ENCODE results near the genes IP6K1, CDHR4 and GNAT1.

DNA sequence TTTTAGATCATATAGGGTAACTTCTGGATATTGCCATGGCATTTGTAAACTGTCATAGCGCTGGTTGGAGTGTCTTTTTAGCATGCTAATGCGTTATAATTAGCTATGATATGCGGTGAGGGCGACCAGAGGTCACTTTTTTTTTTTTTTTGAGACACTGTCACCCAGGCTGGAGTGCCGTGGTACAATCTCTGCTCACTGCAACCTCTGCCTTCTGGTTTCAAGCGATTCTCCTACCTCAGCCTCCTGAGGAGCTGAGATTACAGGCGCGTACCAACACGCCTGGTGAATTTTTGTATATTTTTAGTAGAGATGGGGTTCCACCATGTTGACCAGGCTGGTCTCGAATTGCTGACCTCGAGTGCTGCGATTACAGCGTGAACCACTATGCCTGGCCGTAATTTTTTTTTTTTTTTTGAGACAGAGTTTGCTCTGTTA is 5.9 kb downstream of the IHO1 start:
- RRBS = no CpG with 5 or more reads among the region's 14 CpGs

DNA sequence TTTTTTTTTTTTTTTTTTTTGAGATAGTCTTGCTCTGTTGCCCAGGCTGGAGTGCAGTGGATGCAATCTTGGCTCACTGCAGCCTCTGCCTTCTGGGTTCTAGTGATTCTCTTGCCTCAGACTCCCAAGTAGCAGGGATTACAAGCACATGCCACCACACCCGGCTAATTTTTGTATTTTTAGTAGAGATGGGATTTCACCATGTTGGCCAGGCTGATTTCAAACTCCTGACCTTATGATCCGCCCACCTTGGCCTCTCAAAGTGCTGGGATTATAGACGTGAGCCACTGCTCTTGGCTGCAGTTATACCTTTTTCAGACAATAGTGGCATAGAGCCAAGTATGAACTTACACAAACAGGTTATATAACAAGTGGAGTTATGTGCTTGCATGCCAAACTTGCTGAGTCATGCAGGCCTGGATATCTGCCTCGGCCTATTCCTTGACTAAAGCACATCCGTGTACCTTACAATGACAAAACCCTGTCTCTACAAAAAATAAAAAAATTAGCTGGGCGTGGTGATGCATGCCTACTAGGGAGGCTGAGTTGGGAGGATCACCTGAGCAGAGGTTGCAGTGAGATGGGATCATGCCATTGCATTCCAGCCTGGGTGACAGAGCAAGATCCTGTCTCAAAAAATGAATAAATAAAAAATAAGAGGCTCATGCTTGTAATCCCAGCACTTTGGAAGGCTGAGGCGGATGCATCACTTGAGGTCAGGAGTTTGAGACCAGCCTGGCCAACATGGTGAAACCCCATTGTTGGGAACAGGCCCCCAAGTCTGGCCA is 19.3 kb downstream of the IHO1 start:
- RRBS = no CpG with 5 or more reads among the region's 7 CpGs

- RRBS = no CpG with 5 or more reads among the region's 9 CpGs
Observed at GRCh38 chr3:49266417-49267458, 10.3 kb downstream of the C3orf62 start.

DNA sequence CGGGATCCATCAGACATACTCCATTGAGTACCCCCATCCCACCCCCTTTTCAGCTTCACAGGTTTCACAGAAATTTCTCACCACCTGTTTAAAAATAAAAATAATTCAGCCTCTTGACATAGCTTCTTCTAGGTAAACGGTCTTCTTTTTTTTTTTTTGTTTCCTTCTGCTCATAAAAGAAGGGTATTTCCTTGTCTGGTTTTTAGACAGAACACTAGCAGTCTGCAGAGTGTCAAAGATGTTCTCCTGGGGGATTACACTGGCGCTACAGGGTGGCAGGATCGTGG is 909 bp upstream of the C3orf62 start:
- RRBS = no CpG with 5 or more reads among the region's 4 CpGs

- RRBS = 2% methylated on average over 8 of the region's 14 CpGs
Observed at GRCh38 chr3:49358385-49358583, 131 bp upstream of the GPX1 start.

- RRBS = no CpG with 5 or more reads among the region's 1 CpG
Observed at GRCh38 chr3:49359153-49359407, 927 bp upstream of the GPX1 start.

DNA sequence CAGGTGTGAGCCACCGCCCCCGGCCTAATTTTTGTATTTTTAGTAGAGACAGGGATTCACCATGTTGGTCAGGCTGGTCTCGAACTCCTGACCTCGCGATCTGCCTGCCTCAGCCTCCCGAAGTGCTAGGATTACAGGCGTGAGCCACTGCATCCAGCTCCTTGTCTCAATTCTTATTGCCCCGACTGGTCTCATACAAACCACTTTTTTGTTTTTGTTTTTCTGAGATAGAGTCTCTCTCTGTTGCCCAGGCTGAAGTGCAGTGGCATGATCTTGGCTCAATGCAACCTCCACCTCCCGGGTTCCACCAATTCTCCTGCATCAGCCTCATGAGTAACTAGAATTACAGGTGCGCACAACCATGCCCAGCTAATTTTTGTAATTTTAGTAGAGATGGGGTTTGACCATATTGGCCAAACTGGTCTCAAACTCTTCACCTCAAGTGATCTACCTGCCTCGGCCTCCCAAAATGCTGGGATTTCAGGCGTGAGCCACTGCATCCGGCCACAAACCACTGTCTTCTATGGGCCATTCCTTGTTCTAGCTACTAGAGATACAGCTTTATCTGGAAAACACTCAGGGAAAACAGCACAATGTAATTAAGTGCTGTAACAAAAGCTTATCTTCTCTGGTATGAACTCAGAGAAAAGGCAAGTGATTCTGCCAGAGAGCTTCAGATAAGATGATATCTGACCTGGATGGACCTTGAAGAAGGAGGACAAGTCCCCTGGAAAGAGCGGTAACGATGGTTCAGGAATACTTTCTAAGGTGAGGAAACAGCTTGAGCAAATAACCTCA is 17.4 kb downstream of the RHOA start:
- RRBS = no CpG with 5 or more reads among the region's 15 CpGs

GRCh38 chr3:49498287-49498639 is 28.2 kb downstream of the DAG1 start:
- RRBS = no CpG with 5 or more reads among the region's 1 CpG

DNA sequence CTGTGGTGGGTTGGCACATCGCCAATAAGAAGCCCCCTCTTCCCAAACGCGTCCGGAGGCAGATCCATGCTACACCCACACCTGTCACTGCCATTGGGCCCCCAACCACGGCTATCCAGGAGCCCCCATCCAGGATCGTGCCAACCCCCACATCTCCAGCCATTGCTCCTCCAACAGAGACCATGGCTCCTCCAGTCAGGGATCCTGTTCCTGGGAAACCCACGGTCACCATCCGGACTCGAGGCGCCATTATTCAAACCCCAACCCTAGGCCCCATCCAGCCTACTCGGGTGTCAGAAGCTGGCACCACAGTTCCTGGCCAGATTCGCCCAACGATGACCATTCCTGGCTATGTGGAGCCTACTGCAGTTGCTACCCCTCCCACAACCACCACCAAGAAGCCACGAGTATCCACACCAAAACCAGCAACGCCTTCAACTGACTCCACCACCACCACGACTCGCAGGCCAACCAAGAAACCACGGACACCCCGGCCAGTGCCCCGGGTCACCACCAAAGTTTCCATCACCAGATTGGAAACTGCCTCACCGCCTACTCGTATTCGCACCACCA is 22.8 kb upstream of the BSN start:
- RRBS = no CpG with 5 or more reads among the region's 23 CpGs

DNA sequence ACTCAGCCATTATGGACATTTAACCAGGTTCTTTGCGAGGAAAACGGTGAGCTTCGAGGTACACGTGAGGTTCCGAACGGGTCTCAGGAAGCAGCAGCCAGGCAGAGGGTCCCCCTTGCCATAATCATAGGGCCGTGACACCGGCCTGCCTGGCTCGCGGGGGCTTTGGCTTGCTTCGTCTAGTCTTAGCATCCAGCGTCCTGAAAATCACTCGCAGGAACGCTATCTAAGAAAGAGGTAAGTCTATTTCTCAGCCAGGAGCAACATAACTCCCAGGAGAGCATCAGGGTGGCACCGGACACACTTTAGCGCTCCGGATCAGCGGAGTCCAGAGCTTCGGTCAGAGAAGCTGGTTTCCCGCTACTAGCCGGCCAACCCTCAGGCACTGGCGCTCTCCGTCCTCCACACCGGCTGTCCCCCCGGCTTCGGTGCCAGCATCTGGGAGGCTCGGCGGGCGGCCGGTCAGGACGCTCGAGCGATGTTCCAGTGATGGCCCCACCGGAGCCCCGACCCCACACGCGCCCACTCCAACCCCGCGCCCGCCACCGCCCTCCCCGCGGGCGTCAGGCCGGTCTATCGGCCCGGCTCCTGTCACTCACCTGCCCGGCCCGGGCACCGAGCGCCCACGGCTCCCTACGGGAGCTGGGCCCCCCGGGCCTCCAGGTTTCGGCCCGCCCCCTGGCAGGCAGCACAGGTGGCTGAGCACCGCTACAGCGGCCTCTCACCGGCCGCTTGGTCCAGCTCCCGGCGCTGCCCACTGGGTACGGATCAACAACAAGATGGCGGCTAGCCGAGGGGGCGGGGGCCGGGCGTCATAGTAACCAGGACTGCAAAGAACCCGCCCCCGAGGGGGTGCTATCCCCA is at the start of gene IP6K1:
Gene IP6K1 (minus strand): TSS at position 788 of the 864 bp plus-strand sequence.
- RRBS = 2% methylated on average over 43 of the region's 70 CpGs

GRCh38 chr3:49786619-49787468 is 502 bp upstream of the IP6K1 start:
- RRBS = 2% methylated on average over 6 of the region's 35 CpGs

DNA sequence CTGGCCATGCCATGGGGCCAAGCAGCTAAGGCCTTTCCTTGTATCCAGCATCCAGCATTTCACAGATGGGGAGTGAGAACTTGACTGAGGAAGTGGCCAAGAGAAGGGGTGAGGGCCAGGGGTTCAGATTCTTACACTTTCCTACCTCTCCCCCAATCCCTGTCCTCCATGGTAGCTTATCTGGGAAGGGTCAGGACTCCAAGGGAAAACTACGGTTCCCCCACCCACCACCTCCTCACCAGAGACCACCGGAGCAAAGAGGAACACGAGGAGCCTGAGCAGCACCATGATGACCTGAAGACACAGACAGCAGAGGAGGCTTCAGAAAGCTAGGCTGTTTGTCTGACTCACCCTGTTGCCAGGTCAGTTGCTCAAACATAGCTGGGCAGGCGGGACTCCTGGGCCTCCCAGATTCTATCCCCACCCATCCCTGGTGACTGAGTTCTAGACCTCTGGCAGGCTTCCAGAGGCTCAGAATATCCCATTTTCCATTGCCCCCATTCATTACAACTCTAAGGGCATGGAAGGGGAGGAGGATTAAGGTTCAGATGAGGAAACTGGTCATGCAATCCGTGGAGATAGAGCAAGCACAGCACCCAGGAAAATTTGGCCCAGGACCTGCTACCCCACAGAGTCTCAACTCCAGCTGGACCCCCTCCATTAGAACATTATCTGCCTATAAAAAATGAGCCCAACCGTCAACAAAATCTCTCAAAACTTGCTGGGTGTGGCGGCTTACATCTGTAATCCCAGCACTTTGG is at the start of gene CDHR4:
Gene CDHR4 (minus strand): TSS at position 349 of the 761 bp plus-strand sequence.
- RRBS = no CpG with 5 or more reads among the region's 7 CpGs

GRCh38 chr3:49868076-49868607 is 1.6 kb downstream of the CAMKV start:
- RRBS = no CpG with 5 or more reads among the region's 5 CpGs

- RRBS = no CpG with 5 or more reads among the region's 4 CpGs
Observed at GRCh38 chr3:50100760-50101329, 12.1 kb downstream of the RBM5 start.

DNA sequence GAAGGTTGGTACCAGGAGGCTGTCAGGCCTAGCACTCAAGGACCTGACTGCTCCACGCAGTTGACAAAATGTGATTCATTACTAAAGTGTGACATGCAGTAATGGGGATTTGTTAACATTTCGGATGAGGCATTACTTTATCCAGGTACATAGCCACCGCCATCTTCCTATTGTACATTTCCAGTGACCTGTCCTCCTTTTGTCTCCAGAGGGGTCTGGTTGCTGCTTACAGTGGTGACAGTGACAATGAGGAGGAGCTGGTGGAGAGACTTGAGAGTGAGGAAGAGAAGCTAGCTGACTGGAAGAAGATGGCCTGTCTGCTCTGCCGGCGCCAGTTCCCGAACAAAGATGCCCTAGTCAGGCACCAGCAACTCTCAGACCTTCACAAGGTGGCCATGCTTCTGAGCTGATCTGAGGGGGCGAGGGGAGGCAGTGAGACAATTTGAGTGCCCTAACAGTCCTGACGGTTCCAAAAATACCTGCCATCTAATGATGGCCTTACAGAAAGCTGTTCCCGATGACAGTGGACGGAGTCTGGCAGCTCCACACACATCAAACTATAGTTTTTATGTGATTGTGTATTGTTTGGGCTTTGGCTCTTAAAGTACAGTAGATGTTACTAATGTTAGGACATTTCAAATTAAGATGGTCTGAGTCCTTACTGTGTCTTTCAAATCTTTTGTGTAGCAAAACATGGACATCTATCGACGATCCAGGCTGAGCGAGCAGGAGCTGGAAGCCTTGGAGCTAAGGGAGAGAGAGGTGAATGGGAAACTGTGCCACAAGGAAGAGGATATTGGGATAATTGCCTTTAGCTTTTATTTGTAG is 26.7 kb downstream of the RBM5 start:
- RRBS = no CpG with 5 or more reads among the region's 13 CpGs

DNA sequence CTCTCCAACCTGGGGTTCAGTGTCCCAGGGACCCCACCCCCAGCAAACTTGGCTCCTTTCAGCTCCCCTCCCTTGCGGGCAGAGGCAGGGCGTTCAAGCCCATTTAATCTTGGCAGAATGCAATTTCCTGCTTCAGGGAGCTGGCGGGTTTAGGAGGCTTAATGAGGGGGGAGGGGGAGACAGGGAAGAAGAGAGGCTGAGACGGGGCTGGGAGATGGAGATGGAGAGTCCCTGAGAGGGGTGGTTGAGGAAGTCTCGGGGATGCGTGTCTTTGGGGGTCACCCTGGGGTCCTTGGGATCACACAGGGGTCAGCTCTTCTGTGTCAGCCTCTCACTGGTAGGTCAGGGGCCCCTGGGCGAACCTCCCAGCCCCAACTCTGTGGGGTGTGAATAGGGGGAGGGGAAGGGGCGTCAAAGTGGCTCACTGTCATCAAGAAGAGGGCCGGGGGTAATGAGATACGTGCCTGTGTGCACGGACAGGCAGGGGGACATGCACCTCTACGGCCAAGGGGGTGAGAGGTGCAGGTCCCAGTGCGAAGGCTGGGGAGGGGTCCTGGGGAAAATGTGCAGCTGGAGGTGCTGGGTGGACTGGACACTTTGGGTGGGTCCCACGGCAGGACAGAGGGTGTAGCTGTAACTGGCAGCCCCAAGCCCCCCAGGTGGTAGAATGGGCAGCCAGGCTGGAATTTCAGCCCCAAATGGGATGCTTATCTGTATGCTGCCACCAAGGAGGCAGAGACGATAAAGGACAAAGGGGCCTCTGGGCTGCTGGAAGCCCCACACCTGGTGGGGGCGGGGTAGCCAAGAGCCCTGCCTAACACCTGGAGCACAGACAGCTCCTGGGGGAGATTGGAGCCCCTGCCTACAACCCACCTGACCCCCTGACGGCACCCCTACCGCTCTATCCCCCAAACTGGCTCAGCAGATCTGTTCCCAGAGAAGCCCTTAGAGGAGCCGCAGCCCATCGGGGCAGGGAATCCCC is 16.2 kb upstream of the SEMA3F start:
- RRBS = no CpG with 5 or more reads among the region's 20 CpGs

DNA sequence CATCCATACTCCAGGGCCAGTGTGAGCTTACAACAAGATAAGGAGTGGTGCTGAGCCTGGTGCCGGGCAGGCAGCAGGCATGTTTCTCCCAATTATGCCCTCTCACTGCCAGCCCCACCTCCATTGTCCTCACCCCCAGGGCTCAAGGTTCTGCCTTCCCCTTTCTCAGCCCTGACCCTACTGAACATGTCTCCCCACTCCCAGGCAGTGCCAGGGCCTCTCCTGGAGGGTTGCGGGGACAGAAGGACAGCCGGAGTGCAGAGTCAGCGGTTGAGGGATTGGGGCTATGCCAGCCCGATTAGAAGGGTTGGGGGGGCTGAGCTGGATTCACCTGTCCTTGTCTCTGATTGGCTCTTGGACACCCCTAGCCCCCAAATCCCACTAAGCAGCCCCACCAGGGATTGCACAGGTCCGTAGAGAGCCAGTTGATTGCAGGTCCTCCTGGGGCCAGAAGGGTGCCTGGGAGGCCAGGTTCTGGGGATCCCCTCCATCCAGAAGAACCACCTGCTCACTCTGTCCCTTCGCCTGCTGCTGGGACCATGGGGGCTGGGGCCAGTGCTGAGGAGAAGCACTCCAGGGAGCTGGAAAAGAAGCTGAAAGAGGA is at the start of gene GNAT1:
Gene GNAT1 (plus strand): TSS at position 424 of the 604 bp plus-strand sequence.
- RRBS = no CpG with 5 or more reads among the region's 7 CpGs

- RRBS = no CpG with 5 or more reads among the region's 15 CpGs
Observed at GRCh38 chr3:50226014-50226365, 10.0 kb upstream of the GNAI2 start.

DNA sequence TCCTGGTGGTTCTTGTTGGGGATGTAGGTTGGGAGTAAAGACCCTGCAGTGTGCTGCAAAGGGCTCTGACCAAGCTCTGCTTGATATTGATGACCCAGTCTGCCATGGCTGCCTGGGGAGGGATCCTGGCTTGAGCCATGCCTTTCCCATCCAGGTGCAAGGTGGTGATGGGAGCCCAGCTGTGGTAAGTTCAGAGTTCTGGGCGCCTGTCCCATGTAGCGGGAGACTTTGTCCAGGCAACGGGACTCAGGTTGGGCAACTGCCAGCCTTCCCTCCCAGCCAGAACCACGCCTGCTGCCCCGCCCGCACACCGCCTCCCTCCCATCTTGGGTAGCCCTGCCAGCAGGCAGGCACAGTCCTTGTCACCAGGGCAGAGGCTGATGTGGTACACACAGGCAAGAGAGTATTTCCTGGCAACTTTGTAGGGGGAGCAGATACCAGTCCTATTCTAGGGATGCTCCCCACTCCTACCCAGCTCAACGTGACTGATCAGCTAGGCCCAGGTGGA is 2.7 kb downstream of the GNAI2 start:
- RRBS = no CpG with 5 or more reads among the region's 8 CpGs

DNA sequence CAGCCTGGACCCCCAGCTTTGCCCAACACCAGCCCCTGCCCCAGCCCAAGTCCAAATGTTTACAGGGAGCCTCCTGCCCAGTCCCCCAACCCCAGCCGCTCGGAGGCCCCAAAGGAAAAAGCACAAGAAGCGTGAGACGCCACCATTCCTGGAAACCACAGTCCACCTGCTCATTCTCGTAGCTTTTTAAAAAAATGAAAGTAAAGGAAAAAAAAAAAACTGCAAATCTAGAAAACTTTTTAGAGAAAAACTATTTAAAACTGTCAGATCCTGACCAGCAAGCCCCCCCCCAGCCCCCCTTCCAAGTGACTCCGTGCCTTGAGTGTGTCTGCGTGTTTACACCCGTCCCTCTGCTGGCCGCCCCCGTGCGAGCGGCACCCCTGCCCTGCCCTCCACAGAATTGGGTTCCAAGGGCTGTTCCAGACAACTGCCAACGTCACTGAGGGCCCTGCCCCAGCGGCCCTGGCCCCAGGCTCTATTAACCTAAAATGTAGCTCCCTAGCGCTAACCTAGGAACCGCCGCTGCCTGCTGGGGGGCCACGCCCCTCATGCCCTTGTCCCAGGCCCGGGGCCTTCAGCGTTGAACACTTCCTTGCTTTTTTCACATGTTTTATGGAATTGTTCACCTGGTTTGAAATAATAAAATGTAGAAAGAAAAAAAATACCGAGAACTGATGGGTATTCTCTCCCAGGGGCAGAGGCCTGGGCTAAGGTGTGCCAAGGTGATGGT is 10.1 kb upstream of the SEMA3B start:
- RRBS = no CpG with 5 or more reads among the region's 21 CpGs